Parietal lobe (tissue), 2 donors: ENCODE results near the gene ANKS1A.

GRCh38 chr6:33770599-33771063 lies 18.3 kb downstream of the LEMD2 start:
- RAMPAGE, long total RNA, result no peak

GRCh38 chr6:33782359-33782834 lies 6.5 kb downstream of the LEMD2 start:
- RAMPAGE, long total RNA, result no peak

- RAMPAGE, long total RNA, result no peak
Observed at GRCh38 chr6:33905047-33905600, 101.3 kb upstream of the MLN start.

DNA sequence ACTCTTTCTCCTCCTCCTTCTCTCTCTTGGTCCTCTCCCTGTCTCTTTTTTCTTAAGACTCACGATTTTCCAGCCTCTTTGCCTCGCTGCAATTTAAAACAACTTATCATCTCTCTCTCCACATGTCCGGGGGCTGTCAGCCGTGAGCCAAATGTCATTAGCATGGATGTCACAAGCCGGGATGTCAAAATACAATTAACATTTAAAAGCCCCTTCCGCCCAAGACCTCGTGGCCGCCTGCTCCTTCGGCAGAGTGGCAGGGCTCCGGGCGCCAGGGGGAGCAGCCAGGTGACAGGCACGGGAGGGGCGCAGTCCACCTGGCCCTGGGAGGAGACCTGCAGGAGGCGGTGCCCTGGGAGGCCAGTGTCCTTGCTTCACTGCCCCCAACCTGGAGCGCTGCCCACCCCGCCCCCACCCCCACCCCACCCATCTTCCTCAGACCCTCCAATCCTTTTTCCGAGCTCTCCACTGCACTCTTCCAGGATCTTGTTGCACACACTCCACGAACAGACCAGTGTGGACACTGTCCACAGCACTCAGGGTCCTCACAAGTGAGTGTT lies 5.5 kb upstream of the GRM4 start:
- RAMPAGE, long total RNA, result no peak

DNA sequence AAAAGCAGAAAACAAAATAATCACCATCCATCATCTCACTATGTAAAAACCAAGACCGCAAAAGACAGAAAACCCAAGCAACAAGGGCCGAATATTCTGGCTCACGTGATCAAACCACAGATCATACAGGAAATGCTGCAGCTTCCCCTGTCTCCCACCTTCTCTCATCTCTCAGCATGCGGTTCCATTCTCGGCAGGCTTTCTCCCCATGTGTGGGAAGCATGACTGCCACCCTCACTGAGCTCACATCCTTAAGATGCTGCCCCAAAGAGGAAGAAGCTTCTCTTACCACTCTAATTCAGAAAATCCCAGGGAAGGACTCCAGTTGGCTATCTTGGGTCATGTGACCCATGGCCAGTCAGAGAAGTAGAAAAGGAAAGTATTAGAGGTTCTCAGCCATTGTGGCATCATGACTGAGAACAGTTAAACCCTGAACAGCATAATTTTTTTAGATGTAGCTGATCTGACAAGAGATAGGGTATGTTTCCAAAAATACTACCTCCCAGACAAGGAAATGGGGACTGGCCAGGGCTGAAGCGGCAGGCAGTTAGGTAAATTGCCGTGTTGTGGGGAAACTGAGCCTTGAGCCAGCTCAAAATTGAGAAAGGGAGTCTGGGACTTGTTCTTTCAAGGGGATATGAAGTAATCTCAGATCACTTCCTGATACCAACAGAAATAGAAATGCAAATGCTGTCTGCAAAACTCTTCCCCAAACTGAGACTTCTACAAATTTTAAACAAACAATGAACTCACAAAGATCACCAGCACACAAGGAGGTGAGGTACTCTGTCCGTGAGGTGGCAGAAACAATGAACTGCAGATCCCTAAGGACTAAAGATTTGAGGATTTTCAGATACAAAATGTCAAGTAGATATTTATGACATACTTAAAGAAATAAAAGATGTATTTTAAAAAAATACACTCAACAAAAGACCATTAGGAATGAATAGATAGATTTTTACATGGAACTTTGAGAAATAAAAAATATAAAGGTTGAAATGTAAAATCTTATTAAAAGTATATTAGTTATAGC lies 37.1 kb upstream of the GRM4 start:
- RAMPAGE, long total RNA, result no peak

DNA sequence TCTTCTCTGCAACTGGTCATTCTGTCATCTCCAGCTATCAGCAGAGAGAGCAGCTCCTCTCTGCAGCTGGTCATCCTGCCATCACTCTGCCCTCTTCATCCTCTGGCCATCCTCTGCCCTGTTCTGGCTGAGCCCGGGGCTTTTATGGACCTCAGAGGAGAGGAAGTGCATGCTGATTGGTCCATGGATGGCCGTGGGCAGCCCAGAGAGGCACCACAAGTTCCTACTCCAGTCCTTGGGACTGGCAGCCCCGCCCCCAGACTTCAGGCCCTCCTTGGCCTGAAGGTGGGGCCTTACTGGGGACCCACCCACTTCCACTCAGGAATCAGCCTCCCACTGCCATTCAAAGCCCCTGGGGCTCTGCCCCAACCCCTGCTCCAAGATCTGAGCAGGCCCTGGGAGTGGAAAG lies 34.3 kb upstream of the HMGA1 start:
- RAMPAGE, long total RNA, result no peak

- RAMPAGE, long total RNA, result no peak
Observed at GRCh38 chr6:34273263-34273859, 24.6 kb upstream of the SMIM29 start.

GRCh38 chr6:34295397-34296128 lies 46.8 kb upstream of the SMIM29 start:
- RAMPAGE, long total RNA, result no peak

DNA sequence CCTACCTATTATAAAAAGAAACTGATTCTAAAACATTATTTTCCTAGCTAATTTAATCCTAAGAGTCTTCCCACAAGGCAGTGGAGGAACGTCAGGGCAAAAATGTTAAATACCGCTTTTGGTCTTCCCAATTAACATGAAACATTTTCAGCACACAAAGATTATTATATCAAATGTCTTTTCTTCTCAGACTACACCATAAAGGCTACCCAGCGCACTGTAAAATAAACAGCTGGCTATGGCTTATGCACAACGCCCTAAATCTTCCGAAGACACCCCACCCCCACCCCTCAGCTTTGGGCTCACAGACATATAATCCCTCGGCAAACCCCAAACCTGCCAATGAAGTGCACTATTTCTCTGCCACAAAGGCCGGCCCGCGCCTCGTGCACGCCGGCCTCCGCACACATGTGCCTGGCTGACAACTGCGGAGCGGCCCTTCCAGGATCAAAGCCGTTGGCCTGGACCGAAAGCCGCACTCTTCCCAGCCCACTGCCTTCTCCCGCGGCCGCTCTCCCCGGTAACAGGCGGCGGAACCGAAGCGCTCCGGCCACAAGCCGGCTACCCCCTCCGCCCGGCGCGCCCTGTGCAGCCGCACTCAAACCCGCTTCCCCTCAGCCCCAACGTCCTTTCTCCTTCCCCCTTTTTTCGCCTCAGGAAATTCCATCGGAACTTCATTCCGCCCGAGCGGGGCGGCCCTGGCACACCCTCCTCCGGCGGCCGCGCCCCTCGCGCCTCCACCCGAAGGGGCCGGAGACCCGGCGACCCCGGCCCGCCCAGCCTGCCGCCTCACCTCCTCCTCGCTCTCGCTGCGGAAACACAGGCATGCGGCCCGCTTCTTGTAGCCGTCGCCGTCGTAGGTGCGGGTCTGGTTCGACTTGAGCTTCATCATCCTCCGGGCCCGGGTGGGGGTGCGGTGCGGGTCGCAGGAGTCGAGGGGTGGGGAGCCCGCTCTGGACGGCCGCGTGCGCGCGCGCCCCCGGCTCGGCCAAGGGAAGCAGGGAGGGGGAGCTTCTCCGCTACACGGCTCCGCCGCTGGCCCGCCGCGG lies 674 bp downstream of the NUDT3 start:
- RAMPAGE, long total RNA, result no peak

- RAMPAGE, long total RNA, result no peak
Observed at GRCh38 chr6:34447811-34448494, 17.9 kb upstream of the PACSIN1 start.

GRCh38 chr6:34526635-34526858 lies 29.6 kb downstream of the SPDEF start:
- RAMPAGE, long total RNA, result no peak

DNA sequence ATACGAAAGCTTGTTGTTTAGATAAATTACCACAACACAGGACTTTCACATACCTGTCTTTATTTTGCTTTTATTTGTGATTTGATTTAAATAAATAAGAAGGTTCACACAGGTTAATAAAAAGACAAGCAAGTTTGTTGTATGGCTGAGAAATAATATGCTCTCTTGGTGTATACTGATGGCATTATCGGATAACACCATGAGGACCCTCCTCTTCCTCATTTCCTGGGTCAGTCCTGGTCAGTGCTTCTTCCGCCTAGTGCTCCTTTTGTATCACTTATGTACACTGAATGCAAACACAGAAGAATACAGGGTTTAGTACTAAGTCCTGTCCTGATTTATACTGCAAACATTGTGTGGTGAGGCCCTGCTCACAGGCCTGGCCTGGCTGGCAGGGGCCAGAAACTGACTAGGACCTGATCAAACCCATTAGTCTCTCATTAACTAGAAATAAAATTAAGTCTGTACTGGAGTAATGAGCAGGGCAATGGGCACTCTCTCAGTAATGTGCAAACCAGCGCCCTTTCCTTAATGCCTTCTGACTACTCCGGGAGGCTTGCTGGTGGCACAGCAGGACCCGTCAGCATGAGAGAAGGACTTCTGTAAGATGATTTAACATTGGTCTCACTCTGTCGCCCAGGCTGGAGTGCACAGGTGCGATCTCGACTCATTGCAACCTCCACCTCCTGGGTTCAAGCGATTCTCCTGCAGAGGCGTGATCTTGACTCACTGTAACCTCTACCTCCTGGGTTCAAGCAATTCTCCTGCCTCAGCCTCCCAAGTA lies 39.7 kb upstream of the SPDEF start:
- RAMPAGE, long total RNA, result no peak

GRCh38 chr6:34598750-34599197 lies 42.6 kb upstream of the SPDEF start:
- RAMPAGE, long total RNA, result no peak

DNA sequence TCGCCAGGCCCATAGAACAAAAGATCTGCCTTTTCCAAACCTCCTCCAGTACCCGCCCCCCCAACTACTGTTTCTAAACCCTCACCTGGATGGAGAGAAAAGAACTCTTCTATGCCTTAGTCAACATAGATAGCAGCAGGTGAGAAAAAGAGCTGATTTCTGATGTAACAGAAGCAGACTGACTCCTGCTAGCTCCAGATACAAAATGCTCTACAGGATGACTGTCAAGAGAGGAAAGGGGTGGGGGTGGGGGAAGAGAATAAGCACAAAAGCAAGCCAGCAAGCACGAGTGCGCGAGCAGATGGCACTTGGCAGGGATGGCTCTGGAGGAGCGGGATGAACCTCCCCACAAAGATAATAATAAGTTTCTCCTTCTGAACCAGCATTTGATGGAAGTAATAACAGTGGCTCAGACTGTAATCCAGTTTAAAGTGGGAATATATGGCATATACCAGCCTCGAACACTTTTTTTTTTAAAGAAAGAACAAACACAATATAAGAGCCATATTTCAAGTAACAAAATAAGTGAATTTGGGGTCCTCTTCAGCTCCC lies 45.6 kb upstream of the SPDEF start:
- RAMPAGE, long total RNA, result no peak

DNA sequence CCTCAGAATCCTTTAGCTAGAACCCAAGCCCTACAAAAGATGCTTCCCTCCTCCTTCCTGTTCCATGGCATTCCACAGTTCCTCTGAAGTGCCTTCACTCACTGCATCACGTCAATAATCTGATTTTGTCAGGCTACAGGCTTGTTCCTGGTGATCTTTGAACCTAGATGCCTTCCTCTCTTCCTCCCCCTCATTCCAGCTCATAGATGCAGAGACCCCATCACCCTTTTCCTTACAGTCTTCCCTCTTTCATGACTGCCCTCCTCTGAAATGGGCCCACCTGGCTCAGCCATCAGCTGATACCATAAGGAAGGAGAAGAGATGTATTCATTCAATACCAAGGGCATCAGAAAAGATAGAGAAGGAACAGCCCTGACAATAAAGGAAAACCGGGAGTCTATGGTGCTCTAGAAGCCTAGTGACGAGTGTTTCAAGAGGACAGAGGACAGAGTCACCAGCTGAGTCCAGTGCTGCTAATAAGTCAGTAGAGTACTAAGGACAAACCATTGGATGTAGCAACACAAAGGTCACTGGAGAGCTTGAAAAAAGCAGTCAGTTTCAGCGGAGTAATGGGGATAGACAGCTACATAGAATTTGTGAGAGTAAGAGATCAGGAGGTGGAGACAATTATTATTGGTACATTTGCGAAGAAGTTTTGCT lies 62.5 kb upstream of the SPDEF start:
- RAMPAGE, long total RNA, result no peak

DNA sequence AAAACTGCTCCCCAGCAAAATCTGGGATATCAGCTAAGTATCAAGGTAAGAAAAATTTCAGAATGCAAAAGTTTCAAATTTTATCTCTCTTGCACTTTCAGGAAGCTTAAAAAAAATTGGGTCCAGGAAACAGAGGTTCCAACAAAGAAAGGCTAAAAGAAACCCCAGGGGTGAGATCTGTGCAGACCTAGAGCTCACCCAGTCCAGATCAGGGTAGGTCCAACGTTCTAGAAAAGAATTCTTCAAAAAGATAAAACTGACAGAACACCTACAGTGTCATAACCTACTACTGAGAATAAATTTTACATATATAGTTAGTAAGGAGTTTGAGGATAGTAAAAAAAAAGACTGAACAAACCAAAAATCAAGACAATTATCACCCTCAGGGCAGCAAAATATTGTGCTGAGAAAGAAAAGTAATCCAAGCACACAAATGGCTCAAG lies 23.4 kb downstream of the ILRUN start:
- RAMPAGE, long total RNA, result no peak

- RAMPAGE, long total RNA, result no peak
Observed at GRCh38 chr6:34777108-34777517, 14.8 kb upstream of the BLTP3A start.

GRCh38 chr6:34791252-34791695 lies 609 bp upstream of the BLTP3A start:
- RAMPAGE, long total RNA, result no peak

- RAMPAGE, long total RNA, result no peak
Observed at GRCh38 chr6:34888872-34889944, at the start of gene ANKS1A. TSS of gene ANKS1A (plus strand) at chr6:34889255.

DNA sequence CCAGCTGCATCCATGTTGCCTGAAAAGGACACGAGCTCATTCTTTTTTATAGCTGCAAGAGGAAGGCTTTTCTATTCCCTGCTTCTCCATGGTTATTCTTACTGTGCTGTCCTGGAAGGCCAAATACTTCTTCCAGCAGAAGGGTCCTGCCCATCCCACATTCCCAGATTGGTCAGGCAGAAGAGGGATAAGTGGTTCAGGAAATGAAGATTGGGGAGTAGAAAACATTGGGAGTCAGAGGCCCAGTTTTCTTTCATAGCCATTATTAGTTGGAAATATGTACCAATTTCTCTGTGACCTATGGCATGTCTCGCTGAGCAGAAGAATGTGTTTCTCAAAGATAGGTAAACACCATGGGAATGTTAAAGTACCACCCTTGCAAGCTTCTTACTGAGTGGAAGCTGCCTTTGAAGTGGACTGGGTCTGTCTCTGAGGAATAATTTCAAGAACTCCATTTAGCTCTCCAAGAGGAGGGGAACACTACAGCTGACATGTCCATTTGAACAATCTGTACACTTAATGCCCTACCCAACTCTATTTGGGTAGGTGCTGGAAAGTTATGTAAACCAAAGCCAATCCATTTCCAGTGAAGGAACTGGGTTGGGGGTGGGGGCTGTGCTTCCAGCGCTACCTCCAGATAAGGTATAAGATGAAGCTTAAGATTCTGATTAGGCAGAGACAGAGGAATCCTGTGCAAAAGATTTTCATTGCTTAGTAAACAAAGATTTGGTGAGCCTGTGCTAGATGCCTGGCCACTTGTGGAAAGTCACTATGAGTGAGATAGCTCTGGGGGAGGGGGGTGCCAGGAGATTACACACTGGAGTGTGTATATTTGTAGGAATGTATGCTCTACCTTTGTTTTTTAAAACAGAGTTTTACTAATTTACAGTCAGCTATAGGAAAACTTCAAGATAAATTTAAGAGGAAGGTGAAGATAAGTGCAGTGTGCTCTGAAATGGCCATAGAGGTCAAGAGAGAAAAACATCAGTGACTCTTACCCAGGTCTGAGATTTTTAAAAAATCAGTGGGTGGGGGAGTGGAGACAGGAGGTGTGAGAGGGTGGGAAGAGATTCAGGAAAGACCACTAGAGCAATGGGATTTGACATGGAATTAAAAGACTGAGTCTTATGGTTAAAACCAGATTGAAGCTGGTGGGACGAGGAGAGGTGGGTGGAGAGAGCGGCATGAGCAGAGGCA lies 121.9 kb downstream of the TCP11 start:
- RAMPAGE, long total RNA, result no peak